GM19240 (cell line): Measurements from ENCODE around the genes SUPT20HL1, POLA1, MAGEB6B, MAGEB10 and GK.

DNA sequence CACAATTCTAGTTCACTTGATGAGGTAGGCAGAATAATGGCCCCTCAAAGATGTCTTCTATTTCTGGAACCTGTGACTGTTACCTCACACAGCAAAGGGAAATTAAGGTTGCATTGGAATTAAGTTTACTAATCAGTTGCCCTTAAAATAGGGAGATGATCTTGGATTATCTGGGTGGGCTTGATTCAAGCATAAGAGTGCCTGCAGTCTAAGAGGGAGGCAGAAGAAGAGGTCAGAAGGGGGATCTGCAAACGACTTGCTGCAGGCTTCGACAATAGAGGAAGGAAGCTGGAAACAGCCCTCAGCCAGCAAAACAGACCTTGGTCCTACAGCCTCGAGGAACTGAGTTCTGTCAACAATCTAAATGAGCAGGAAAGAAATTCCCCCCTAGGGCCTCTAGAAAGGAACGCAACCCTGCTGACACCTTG is 61.3 kb downstream of the SAT1 start:
- RRBS, result no CpG with 5 or more reads among the region's 4 CpGs

- RRBS, result no CpG with 5 or more reads among the region's 3 CpGs
Measured at GRCh38 chrX:23900866-23901359, 6.8 kb downstream of the APOO start.

DNA sequence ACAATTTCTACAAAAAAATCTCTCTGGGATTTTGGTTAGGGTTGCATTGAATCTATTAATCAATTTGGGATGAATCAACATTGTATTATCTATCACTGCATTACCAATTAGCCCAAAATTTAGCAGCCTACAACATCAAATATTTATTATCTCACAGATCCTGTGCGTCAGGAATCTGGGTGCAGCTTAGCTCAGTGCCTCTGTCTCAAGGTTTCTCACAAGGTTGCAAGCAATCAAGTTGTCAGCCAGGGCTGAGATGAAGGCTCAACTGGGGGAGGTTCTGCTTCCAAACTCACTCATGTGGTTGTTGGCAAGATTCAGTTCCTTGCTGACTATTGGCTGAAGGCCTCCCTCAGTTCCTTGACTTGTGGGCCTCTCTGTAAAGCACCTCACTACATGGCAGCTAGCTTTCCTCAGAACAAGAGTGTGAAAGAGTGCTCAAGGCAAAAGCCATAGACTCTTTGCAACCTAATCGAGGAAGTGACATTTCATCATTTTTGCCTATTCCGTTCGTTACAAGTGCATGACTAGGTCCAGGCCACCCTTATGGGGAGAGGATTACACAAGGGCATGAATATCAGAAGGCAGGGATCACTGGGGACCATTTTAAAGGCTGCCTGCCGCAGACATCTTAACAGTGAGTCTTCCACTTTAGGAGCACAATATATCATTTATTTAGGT is 51.9 kb downstream of the CXorf58 start:
- RRBS, result no CpG with 5 or more reads among the region's 5 CpGs

GRCh38 chrX:24024834-24024943 is 2.3 kb downstream of the KLHL15 start:
- RRBS, result 30% methylated on average over 11 of the region's 11 CpGs

DNA sequence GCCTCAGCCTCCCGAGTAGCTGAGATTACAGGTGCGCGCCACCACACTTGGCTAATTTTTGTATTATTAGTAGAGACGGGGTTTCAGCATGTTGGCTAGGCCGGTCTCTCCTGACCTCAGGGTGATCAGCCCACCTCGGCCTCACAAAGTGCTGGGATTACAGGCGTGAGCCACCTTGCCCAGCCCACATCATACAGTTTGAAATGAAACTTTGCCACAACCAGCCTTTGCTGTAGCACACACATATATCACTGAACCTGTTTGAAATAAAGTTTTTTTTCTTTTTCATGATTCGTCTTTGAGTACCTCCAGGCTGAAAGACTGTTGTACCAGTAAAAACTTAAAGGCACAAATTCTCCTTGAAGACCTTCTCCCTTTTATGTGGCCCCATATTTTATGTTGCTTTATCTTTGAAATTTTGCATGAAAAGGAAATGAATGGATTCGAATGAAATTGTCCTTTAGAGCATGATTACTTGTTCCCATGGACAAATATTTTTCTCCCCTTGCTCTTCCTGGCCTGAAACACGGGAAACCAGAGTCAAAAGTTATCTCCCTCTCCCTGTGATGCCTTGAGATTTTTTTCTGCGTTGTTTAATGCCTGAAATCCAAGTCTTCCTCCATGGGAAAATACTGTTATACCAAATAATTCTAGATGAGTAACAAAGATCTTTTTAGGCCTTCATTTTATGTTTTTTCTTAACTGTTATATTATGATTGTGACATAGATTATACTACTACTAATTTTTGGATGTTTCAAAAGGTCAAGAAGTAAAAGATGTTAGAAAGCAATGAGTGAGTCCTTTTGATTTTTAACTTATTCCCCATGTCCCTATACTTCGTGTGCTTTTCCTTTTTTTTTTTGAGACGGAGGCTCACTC is 22.7 kb downstream of the EIF2S3 start:
- RRBS, result no CpG with 5 or more reads among the region's 13 CpGs

GRCh38 chrX:24153228-24153588 is 3.7 kb downstream of the ZFX start:
- RRBS, result no CpG with 5 or more reads among the region's 3 CpGs

DNA sequence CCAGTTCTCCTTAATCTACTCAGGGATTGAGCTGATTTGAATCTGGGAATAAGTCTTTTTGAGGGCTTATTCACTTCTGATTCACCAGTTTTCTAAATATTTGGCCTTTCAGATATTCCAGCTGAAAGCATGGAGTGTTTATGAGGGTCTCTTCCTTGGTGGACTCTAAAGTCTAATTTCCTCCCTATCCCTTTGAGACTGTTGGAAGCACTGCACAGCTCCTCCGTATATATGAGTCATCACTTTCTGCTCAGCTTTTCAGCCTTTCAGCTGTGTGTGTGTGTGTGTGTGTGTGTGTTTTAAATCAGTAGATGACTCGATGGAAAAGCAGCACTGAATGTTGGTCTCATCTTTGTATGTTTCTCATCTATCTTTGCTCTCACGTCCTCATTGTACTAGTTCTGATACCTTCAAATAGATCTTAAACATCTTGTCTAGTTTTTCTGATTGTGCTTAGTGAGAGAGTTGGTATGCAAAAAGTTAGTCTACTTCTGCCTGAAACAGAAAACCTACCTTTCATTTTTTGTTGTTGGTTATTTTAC is 81.6 kb downstream of the ZFX start:
- RRBS, result no CpG with 5 or more reads among the region's 3 CpGs

DNA sequence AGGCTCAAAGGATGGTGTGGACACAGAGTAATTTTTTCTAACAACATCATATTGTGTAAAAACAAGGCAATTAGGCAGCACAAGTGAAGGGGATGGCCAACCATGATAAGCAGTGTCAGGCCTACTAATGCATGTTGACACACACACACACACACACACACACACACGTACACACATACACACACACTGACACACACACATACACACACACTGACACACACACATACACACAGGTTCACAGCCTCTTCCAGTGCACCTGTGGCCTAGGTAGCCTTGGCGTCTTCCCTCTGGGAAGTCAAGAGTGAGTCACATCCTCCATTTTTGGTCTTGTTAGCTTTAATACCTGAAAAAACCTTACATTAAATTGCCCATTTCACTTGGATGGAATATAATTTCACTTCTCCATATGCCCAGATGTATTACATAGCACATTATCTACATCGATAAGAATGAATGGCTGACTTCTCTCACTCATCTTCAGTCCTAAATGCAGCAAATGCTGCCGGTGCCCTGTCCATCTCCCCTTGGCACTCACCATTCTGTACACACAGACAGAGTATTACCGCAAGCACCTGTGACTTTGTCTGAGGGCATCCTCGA is at the start of gene SUPT20HL1:
Gene SUPT20HL1, plus strand, starts transcription at position 316 of the 600 bp plus-strand sequence.
- RRBS, result no CpG with 5 or more reads among the region's 6 CpGs

GRCh38 chrX:24693230-24694458 is at the start of gene POLA1:
Gene POLA1, plus strand, starts transcription at chrX:24693918.
- RRBS, result 25% methylated on average over 24 of the region's 80 CpGs

DNA sequence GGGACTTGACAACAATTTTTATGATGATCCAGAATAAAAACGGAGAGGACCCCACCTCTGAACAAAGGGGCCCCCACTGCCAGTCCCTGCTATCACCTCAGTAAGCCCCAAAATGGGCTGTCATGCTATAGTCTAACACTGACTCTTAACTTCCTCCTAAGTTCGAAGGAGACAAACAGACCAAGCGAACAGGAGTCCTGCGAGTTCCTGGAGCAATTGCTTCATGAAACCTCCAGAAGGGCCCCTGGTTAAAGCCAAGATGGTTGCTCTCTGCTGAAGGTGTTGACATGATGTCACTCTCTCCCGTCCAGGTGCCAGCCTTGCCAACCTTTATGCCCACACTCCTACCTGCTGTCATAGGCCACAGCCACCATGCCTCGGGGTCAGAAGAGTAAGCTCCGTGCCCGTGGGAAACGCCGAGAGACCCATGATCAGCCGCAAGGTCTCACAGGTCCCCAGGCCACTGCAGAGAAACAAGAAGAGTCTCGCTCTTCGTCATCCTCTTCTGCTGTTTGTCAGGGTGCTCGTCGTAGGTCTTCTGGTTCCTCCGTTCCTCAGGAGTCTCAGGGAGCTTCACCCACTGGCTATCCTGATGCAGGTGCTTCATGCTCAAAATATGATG is at the start of gene MAGEB6B:
Gene MAGEB6B, plus strand, starts transcription at position 373 of the 622 bp plus-strand sequence.
- RRBS, result no CpG with 5 or more reads among the region's 16 CpGs

GRCh38 chrX:26262149-26262629 is 46.2 kb downstream of the MAGEB5 start:
- RRBS, result no CpG with 5 or more reads among the region's 6 CpGs

DNA sequence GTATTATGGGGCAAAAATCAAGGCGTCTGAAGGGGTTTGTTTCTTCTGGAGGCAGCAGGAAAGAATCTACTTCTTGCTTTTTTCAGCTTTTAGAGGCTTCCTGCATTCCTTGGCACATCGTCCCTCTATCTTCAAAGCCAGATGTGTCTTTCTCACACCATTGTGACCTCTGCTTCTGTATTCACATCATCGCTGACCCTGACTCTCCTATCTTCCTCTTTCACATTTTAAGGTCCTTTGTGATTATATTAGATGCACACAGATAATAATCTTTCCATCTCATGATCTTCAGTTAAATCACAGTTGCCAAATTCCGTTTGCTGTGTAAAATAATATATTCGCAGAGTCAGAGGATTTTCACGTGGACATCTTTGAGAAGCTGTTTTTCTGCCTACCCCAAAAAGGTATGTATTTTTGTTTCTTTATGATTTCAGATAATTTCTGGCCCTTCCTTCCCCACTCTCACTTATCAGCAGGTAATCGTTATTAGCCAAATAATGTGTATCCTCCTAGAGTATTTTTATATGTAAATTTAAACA is 112.6 kb downstream of the PPP4R3C start:
- RRBS, result no CpG with 5 or more reads among the region's 7 CpGs

- RRBS, result no CpG with 5 or more reads among the region's 25 CpGs
Measured at GRCh38 chrX:27807662-27808248, at the start of gene MAGEB10. Gene MAGEB10, plus strand, starts transcription at chrX:27807990.

- RRBS, result no CpG with 5 or more reads among the region's 21 CpGs
Measured at GRCh38 chrX:28586052-28586775, 1.0 kb upstream of the IL1RAPL1 start.

DNA sequence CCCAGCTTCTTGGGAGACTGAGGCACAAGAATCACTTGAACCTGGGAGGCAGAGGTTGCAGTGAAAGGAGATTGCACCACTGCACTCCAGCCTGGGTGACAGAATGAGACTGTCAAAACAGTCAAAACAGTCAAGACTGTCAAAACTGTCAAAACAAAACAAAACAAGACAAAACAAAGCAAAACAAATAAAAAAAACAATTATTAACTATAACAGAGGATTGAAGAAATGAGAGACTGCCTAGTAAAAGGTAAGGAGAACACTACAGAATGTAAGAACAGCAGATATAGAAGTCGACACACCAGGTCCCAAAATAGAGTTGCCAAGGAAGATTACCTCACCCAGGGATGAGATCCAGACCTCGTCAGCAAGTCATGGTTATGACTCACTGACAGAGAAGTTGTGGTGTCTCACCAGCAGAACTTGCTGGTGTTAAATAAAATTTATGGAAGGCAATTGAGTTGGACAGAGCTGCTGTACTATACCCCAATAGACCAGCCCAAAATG is 32.2 kb upstream of the GK start:
- RRBS, result no CpG with 5 or more reads among the region's 2 CpGs

- RRBS, result 25% methylated on average over 10 of the region's 78 CpGs
Measured at GRCh38 chrX:30653250-30654545, at the start of gene GK. Gene GK, plus strand, starts transcription at chrX:30653423.

- RRBS, result no CpG with 5 or more reads among the region's 6 CpGs
Measured at GRCh38 chrX:30654546-30654717, 1.2 kb downstream of the GK start.

GRCh38 chrX:32364374-32365005 is 846.9 kb downstream of the DMD start:
- RRBS, result no CpG with 5 or more reads among the region's 5 CpGs

DNA sequence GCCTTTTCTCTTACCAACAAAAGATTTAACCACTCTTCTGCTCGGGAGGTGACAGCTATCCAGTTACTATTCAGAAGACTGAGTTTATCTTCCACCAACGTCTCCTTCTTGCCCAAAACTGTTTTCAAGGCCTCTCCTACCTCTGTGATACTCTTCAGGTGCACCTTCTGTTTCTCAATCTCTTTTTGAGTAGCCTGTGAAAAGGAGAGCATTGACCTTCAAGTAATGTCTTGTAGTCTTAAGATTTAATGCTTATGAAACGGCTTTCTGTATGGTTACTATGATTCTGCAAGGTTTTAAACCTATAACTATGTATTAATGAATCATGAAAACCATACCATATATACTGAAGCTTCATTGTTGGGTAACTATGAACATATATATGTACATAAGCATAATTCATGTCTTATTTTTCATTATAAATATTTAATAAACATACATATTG is 846.3 kb downstream of the DMD start:
- RRBS, result no CpG with 5 or more reads among the region's 3 CpGs

DNA sequence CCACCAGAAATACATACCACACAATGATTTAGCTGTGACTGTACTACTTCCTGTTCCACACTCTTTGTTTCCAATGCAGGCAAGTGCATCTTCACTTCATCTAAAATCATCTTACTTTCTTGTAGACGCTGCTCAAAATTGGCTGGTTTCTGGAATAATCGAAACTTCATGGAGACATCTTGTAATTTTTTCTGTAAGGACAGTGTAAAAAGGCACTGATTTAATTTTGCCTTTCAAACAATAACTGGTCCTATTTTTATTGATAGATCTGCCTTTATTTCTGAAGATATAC is 821.9 kb downstream of the DMD start:
- RRBS, result no CpG with 5 or more reads among the region's 2 CpGs